Breast (tissue), 4 donors: ENCODE measurements around a stretch of chr10.

DNA sequence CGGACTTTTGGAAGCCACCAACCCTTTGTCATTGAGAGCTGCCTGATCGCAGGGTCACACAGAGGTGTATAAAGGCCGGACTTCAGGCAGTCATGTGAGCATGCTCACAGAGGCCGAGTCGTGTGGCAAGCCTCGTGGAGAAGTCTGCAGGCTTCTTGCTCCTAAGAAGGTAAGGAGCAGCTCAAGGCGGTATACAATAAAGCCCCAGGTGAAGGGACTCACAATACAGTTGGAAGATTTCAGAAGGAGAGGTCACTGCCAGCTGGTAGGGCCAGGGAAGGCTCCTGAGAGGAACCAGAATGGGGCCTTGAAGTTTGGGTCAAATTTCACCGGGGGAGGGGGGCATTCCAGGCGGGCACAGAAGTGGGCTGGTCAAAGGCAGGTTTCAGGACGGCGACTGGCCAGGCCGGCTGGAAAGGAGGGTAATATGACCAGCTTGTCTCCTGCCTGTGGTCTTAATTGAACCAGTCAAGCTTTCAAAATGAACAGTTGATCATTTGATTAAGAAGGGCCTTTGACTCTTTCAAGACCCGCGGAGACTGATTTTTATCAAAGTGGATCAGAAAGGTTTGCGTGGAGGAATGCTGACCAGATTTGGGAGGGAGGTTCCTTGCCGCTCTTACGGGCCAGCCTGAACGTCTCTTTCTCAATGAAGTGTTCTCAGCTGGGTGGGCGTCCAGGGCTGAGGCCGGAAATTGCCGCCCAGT, 178.6 kb downstream of the EMX2 start:
- PRO-cap, 3 experiments = no peak in any of the 3 experiments
- RRBS = 29% methylated on average over 5 of the region's 21 CpGs

- PRO-cap, 3 experiments = no peak in any of the 3 experiments
- RRBS = no CpG with 5 or more reads among the region's 15 CpGs
Measured at GRCh38 chr10:118241204-118241696, 100.9 kb downstream of the FAM204A start.

- PRO-cap, 3 experiments = peak in 1 of 3 experiments; most common minus-strand start chr10:118572439 (in 1)
- RRBS = no CpG with 5 or more reads among the region's 7 CpGs
Measured at GRCh38 chr10:118572360-118572689, 23.1 kb downstream of the PRLHR start.

GRCh38 chr10:118625553-118625940, 30.1 kb upstream of the PRLHR start:
- PRO-cap, 3 experiments = no peak in any of the 3 experiments
- RRBS = no CpG with 5 or more reads among the region's 5 CpGs

DNA sequence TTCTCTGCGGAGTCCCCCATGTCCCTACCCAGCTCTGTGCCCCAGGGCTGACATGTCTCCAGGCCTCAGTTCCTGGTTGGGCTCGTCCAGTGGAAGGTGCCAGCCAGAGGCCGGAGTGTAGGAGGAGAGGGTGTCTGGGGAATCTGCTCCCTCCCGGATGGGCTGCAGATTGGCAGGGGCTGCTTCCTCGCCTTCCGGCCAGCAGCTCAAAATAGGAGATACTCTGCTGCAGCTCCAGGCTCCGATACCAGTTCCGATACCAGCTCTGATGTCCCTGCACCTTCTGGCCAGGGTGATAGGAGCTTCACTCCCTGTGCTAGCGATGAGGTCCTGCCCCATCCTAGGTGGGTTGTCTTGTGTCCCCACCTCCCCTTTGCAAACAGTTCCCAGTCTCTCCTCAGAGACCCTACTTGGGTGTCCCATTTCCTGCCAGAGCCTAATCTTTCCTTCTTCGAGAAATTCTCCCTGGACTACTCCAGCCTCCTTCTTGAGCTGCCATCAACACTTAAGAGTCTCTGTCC, 62.8 kb upstream of the NANOS1 start:
- PRO-cap, 3 experiments = no peak in any of the 3 experiments
- RRBS = 14% methylated on average over 1 of the region's 10 CpGs

DNA sequence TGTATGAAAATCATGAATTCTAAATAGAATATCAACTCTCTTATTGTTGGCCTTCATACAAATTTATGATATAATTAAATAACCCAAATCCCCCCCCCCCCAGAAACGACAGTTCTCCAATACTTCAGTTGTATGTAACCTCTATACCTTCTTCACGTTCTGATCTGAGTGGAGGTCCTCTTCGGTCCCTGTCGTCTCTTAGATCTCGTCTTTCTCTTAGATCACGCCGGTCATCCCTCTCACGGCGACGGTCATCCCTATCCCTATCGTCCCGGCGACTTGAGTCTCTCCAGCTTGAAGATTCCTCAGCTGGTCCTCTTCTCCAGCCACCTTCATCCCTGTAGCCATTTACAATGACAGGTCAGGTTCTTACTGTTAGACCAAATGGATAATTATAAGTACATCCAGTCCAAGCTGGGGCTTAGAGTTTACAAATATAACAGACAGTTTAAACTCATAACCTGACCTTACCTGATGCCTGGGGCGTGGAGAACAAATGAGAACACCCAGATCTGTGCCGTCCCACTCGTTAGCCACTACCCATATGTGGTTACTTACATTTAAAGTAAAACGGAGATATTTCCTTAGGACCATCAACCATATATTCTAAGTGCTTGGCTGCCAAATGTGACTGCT, 7.6 kb downstream of the NANOS1 start:
- PRO-cap, 3 experiments = no peak in any of the 3 experiments
- RRBS = no CpG with 5 or more reads among the region's 17 CpGs

- PRO-cap, 3 experiments = no peak in any of the 3 experiments
- RRBS = no CpG with 5 or more reads among the region's 10 CpGs
Measured at GRCh38 chr10:119038096-119038631, 8.7 kb downstream of the NANOS1 start.

- PRO-cap, 3 experiments = no peak in any of the 3 experiments
- RRBS = 96% methylated on average over 16 of the region's 51 CpGs
Measured at GRCh38 chr10:119041870-119043068, 12.8 kb downstream of the NANOS1 start.

GRCh38 chr10:119079609-119080582, 721 bp downstream of the EIF3A start:
- PRO-cap, 3 experiments = peak in 3 of 3 experiments; most common plus-strand start chr10:119080239 (in 3); most common minus-strand start chr10:119080097 (in 3)
- RRBS = 1% methylated on average over 33 of the region's 58 CpGs

GRCh38 chr10:119251627-119252451, 44.5 kb downstream of the GRK5 start:
- PRO-cap, 3 experiments = no peak in any of the 3 experiments
- RRBS = no CpG with 5 or more reads among the region's 14 CpGs

GRCh38 chr10:119288304-119289161, 81.2 kb downstream of the GRK5 start:
- PRO-cap, 3 experiments = no peak in any of the 3 experiments
- RRBS = no CpG with 5 or more reads among the region's 11 CpGs

DNA sequence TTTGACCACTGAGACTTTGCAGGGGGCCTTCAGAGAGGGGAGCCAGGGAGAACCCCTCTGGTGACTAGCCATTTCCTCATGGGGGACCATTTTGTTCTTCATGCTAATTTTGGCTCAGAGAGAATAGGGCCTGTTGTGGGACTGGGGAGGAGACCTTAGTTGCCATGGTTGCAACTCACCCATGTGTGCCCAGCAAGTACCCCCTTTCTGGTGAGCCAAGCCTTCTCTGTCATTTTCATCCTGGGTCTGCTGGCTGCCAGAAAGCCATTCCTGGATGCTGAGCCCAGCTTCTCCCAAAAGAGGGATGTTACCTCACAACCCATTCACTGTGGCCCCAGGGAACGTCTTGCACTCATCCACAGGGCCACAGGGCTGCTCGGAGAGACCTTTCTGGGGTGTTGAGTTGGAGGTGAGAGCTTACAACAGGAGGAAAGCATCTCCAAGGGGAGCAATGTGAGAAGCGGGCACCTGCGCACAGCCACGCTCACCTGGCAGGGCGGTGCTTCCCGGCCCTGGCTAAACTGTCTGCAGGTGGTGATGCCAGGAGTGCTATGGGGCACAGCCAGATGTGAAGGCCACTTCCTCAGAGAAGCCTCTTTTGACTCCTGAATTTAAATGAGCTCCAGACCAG, 121.0 kb downstream of the GRK5 start:
- PRO-cap, 3 experiments = no peak in any of the 3 experiments
- RRBS = no CpG with 5 or more reads among the region's 7 CpGs

DNA sequence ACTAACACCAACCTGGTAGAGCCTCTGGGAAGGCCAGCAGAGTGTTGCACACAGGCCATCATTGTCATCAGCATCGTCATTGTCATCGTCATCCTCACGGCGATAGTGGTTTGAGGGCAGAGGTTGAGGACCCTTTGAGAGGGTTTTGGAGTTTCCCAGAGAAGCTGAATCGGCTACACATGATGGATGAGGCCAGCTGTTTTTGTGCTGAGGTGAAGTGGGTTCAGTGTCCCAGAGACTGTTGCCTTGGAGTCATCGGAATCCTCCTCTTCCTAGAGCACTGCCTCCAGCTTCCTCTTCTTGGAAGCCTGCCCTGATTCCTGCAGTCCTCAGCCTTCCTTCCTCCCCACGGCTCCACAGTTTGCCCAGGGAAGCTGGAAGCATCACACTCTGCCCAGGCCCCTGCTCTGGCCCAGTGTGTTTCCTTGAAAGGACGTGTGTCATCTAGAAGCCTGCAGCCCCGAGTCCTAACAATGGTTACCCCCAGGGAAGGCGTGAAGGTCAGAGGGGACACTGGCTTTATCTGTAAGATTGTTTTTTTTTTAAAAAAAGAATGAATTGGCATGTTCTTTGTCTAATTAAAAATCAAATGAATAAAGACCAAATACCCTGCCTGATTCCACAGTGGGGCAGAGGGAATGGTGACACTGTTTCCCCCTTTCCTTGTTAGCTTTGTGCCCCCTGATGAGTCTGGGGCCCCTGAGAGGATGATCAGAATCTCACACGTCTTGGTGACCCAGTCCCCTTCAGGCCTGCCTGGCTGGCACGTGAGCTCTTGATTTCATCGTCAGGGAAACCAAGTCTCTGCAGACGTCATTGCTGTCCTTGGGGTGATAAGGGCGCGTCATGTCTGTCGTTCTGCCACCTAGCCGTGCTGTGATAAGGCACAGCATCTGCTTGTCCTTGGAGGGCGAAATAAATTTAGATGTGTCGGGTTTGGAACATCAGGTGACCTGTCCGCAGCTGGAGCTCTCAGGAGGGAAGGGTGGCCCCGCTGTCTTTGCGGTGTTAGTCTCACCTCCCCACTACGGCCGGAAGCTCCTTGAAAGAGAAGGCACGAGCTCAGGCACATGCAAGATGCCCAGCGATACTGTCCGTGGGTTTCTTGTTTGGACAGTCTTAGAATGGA, 128.9 kb downstream of the GRK5 start:
- PRO-cap, 3 experiments = no peak in any of the 3 experiments
- RRBS = no CpG with 5 or more reads among the region's 28 CpGs

DNA sequence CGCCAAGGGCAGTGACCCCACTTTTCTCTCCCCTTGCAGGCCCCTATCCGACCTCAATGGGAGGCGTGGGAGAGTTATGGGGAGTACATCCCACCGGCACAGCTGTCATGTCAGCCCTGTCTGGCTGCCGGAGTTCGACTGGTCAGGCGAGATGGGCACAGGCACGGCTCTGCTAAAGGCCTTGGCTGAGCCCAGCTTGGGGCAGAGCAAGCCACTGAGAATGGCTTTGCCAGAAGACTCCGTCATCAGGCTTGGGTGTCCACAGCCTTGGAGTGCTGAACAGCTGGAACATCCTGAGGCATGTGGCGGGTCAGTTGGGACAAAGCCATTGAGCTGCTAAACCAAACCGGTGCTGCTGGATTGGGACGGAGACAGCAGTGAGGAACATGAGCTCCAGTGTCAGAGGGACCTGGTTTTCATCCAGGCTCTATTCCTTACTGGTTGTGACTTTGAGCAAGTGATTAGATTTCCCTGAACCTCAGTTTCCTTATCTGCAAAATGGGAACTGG, 134.6 kb downstream of the GRK5 start:
- PRO-cap, 3 experiments = no peak in any of the 3 experiments
- RRBS = no CpG with 5 or more reads among the region's 12 CpGs

DNA sequence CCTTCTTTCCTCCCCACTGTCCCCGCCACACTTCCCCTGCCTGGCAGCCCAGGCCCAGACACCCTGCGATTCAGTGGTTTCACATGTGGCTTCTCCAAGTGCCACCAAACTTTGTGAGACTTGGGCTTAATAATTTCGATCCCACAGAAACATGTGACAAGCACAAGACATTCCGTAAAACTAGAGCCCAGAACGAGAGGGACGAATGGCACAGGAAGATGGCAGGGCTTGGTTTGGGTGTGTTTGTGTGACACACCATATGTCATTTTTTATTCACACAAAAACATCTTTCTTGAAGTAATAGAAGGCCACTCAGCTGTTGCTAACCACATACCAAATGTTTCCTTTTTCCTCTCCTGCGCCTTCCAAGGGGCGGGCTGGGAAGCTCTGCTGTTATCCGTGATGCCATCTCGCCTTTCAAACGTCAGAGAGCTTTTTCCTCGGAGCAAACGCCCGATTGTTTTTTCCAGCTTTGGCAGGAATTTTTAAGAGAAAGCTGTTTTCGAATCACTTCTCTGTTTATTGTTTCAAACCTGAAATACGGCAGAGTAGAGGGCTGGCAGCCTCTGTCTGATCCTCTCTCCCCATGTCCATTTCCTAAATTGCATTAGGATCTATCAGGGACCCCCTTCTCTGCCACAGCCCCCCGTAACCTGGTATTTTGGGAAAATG, 163.0 kb downstream of the GRK5 start:
- PRO-cap, 3 experiments = peak in 1 of 3 experiments; most common plus-strand start position 420 of the sequence (in 1)
- RRBS = no CpG with 5 or more reads among the region's 17 CpGs

DNA sequence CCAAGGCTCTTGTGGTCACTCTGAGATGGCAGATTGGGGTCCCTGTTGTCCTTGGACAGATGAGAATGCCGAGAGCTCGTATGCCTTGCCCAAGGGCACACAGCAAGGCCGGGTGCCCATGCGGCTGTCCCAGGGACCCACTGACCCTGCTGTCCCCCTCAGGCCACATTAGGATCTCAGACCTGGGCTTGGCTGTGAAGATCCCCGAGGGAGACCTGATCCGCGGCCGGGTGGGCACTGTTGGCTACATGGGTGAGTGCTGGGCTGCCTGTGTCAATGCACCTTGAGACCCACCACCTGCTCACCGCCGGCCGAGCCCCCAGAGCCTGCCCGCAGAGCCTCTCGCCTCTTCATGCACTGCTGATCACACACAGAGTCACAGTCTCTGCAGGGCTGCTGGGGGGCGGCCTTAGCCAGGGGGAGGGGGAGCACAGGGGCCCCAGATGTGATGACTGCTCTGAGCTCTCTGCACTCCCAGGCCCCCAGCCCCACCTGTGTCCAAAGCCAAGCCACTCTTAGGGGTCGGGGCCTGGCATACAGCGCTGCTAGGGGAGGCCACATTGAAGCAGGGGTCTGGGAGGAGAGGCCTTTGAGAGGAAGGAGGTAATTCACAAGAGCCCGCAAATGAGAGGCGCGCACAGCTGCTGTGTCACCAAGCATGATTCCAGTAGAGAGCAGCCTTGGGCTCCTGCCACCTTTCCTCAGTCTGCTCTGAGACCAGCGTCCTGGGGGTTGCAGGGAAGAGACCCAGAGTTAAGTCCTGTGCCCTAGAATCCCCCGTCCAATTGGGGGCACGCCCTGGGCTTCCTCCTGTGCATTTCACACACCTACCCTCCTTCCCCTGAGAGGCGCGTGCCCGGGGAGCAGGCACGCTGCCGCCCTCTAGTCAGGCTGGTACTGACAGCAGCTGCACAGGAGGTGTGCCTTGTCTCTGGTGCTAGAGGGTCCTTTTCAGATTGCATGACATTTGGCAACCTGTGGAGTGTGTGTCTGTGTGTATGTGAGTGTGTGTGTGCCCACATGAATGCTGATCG, 100.4 kb downstream of the RGS10 start:
- PRO-cap, 3 experiments = no peak in any of the 3 experiments
- RRBS = 42% methylated on average over 4 of the region's 28 CpGs

DNA sequence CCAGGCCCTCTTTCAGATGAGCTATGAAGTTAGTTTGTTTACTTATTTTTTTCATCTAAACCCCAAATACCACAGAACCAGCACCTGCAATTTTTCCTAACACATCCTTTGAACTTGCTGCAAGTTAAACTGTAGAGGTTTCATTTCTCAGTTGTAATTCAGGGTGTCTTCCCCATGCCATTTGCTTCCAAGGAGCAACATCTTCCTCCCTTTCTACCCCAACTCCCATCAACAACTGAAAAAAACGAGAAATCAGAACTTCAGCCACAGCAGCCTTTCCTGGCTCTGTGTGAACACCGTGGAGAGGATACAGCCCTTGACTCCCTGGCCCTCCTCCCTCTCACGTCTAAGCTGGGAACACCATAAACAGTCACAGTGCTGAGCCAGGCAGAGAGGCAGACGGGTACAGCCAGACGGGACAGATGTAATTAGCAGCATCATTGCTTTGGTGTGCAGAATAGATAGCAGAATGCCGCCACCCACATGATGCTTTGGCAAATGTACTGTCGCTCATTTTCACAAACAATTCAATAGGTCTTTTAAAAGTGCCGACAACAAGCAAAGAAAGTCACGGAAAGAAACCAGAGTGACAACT, 63.6 kb downstream of the RGS10 start:
- PRO-cap, 3 experiments = no peak in any of the 3 experiments
- RRBS = no CpG with 5 or more reads among the region's 9 CpGs

DNA sequence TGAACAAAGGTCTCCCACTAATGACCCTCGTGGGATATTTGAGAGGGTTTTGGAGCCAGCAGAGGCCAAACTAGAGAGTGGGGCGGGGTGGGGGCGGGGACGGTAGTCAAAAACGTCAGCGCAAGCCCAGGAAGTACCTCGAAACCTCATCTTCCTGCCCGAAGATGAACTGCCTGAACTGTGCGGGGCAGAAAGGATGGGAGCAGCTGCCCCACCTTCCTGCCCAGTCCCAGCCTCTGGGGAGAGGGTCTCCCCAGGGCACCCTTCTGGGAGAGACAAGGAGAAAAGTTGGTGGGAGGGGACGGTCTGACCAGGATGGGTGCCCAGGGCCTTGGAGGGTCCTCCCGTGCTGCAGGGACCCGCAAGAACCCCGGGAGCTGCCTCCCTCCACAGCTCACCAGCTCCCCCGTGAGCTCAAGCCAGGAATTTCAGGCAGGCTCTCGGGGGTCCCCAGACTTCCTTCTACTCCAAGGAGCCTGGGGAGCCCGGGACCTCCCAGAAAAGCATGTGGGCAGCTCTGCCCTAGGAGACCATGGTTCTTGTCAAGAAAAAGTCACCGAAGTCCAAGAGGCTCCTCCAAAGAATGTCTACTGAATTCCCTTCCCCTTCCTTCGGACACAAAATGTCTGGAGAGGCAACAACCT, 52.9 kb downstream of the RGS10 start:
- PRO-cap, 3 experiments = no peak in any of the 3 experiments
- RRBS = 8% methylated on average over 2 of the region's 18 CpGs

DNA sequence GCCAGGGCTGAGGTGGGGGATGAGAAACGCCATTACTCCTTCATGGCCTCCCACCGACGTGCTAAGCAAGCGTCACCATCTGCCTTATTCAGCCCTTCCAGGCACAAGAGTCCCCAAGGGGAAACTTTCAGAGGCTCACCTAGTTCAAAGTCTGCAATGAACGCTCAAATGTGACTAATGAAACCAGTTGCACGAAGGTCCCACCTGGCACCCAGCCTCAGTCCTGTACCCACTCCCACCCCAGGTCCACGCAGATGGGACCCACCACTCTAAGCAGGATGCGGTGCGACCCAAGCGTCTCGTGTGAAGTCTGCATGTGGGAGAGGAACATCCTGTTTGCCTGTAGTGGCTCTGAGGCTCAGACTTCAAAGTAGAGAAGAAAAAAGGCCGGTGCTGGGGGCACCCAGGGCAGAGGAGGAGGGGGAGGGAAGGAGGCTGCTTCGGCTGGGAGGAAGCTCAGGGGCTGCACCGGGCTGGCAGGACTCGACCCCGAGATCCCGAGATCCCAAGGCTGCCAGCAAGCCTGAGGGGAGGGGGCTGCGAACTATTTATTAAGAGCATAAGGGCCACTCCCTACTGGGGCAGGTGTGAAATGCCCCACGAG, 40.2 kb downstream of the RGS10 start:
- PRO-cap, 3 experiments = no peak in any of the 3 experiments
- RRBS = 12% methylated on average over 3 of the region's 19 CpGs

- PRO-cap, 3 experiments = peak in 1 of 3 experiments; most common minus-strand start chr10:119544219 (in 1)
- RRBS = no CpG with 5 or more reads among the region's 11 CpGs
Measured at GRCh38 chr10:119544035-119544347, 1.5 kb upstream of the RGS10 start.